ENCODE measurements around the gene CDC73.

- PRO-cap, 2 experiments: no peak in any of the 2 experiments
- RAMPAGE, long total RNA, 4 experiments: no peak in any of the 4 experiments
Measured at GRCh38 chr1:192626602-192627216, 9.2 kb upstream of the RGS13 start.

DNA sequence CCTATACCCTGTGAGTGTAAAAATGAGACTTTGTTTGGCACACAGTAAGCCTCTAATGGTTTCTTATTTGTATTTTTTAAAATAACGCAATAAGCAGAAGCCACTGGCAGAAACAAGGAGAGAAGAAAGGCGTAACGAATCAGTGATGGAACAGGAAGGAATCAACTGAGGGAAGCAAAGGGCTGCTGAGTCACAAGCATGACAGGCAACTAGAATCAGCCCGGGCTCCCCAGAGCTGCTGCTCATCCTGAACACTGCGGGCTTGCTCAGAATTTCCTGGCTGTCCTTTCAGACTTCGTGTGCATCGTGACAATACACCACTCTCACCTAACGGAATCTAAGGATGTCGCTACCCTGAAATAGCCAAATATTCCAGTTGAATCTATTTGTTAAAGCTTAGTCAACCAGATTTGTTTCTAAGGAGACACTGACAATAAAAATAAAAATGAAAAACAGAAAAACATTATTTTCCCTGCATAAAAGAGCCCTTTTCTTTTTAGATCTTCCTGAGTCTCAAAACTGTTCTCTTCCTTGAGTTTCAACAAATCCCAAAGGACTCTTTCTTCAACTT is 20.6 kb upstream of the RGS2 start:
- PRO-cap, 2 experiments: no peak in any of the 2 experiments
- RAMPAGE, long total RNA, 4 experiments: no peak in any of the 4 experiments

GRCh38 chr1:192811461-192812487 is 2.9 kb downstream of the RGS2 start:
- PRO-cap, 2 experiments: no peak in any of the 2 experiments
- RAMPAGE, long total RNA, 4 experiments: no peak in any of the 4 experiments

GRCh38 chr1:192904388-192905003 is 95.7 kb downstream of the RGS2 start:
- PRO-cap, 2 experiments: no peak in any of the 2 experiments
- RAMPAGE, long total RNA, 4 experiments: no peak in any of the 4 experiments

DNA sequence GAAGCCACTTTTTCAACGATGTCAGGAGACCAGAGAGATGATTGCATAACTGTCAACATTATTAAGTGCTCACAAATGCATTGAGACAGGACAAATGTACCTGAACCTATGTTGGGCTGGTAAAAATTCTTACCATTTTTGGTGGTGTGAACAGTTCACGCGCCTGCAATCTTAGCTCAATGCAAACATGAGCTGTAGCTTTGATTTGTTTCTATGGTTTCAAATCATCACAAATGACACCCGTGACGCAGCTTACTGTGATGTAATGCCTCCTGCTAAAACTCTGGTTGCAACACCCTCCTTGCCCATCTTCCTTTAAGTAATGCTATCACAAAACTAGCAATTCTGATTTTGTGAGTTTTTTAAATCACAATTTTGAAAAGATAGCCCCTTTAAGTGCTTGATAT is 104.3 kb downstream of the UCHL5 start:
- PRO-cap, 2 experiments: no peak in any of the 2 experiments
- RAMPAGE, long total RNA, 4 experiments: no peak in any of the 4 experiments

DNA sequence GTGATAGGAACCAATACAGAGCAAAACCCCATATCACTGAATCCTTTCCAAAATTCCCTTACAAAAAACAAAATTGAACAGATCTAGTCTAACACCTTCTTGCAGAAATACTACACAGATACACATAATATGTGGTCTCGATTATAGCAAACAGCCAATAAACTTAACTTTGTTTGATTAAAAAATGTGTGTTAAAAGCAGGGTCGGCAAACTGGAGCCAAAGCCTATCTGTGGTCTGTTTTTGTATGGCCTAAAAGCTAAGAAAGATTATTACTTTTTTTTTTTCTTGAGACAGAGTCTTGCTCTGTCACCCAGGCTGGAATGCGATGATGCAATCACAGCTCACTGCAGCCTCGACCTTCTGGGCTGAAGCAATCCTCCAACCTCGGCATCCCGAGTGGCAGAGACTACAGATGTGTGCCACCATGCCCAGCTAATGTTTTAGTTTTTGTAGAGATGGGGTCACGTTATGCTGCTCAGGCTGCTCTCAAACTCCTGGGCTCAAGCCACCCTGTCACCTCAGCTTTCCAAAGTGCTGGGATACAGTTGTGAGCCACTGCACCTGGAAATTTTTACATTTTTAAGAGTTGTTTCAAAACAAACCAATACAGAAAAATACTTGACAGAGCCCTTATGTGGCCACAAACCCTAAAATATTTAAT is 6.4 kb upstream of the GLRX2 start:
- PRO-cap, 2 experiments: no peak in any of the 2 experiments
- RAMPAGE, long total RNA, 4 experiments: no peak in any of the 4 experiments

DNA sequence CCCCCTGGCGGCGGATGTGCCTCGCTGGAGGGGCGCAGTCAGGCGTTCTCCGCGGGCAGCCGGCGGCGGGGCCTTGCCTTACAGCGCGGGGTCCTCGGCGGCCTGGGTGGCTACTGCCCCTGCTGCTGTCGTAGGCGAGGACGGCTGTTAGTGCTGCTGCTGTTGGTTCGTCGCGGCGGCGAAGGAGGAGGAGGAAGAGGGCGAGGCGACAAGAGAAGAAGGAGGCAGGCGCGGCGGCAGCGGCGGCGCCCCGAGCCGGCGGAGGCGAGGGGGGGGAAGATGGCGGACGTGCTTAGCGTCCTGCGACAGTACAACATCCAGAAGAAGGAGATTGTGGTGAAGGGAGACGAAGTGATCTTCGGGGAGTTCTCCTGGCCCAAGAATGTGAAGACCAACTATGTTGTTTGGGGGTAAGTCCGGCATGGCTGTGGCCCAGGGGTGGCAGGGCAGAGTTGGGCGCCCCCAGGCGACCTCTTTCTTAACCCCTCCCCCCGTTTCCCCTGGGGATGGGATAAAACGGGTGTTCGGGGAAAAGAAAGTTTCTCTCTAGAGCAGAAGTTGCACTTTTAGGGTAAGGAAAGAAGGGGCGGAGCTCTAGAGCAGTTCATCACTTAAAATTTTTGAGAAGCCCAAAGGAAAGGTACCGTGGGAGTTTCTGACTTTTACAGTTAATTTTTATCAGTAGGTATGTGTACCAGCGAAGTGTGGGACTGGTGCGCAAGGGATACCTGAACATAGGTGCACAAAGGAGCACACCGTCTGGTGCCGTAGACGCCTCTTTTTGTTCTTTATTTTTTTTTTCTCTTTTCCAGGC is at the start of gene CDC73:
Gene CDC73 (plus strand): TSS at position 110 of the 814 bp plus-strand sequence.
- PRO-cap, 2 experiments: peak in 2 of 2 experiments; most common plus-strand start position 137 of the sequence (in 1); most common minus-strand start position 386 of the sequence (in 2)
- RAMPAGE, long total RNA, 4 experiments: start-site peak on the plus strand in 4 of 4 experiments, centred at positions 150 to 199 of the sequence, 170 to 863 reads per replicate

GRCh38 chr1:193216865-193217415 is 30.5 kb upstream of the B3GALT2 start:
- PRO-cap, 2 experiments: peak in 1 of 2 experiments; most common plus-strand start chr1:193217168 (in 1); most common minus-strand start chr1:193217033 (in 1)
- RAMPAGE, long total RNA, 4 experiments: no peak in any of the 4 experiments

- PRO-cap, 2 experiments: no peak in any of the 2 experiments
- RAMPAGE, long total RNA, 4 experiments: no peak in any of the 4 experiments
Measured at GRCh38 chr1:193418053-193419013, 231.9 kb upstream of the B3GALT2 start.

- PRO-cap, 2 experiments: no peak in any of the 2 experiments
- RAMPAGE, long total RNA, 4 experiments: no peak in any of the 4 experiments
Measured at GRCh38 chr1:194919190-194919652, 1689.0 kb downstream of the KCNT2 start.

DNA sequence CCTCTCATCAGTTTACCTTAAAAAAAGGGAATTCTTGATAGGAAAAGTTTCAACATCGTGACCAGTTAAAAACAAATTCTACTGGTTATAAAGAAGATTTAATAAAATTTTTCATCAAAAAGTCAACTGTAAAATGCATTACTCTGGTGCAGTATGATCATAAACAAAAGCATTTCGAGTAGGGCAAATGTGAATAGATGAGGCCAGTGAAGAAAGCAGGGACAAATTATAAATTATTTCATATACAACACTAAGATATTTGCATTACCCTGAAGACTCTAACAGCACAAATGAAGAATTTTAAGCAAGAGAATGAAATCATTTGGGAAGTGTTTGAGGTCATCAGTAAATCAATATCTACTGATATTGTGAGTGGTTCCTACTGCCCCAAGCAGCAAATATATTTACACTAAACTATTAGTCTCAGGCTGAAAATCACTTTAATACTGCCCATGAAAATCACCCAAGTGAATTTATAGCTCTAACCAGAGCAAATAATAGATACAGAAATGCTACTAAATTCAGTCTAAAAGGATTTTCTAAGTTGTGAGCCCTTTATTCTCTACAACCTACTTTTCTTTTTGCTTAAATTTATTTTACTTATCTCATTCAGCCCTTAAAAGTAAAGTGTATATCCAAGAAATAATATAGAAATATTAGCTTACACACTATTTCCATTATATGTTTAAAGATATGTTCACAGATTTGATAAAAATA is 163.6 kb downstream of the KCNT2 start:
- PRO-cap, 2 experiments: no peak in any of the 2 experiments
- RAMPAGE, long total RNA, 4 experiments: no peak in any of the 4 experiments

GRCh38 chr1:196659558-196659842 is 7.7 kb downstream of the CFH start:
- PRO-cap, 2 experiments: no peak in any of the 2 experiments
- RAMPAGE, long total RNA, 4 experiments: no peak in any of the 4 experiments

GRCh38 chr1:197199528-197200292 is 1.4 kb downstream of the ZBTB41 start:
- PRO-cap, 2 experiments: no peak in any of the 2 experiments
- RAMPAGE, long total RNA, 4 experiments: start-site peak on the minus strand in 2 of 4 experiments, at chr1:197199745-197199836 at its widest, 8 to 21 reads per replicate

DNA sequence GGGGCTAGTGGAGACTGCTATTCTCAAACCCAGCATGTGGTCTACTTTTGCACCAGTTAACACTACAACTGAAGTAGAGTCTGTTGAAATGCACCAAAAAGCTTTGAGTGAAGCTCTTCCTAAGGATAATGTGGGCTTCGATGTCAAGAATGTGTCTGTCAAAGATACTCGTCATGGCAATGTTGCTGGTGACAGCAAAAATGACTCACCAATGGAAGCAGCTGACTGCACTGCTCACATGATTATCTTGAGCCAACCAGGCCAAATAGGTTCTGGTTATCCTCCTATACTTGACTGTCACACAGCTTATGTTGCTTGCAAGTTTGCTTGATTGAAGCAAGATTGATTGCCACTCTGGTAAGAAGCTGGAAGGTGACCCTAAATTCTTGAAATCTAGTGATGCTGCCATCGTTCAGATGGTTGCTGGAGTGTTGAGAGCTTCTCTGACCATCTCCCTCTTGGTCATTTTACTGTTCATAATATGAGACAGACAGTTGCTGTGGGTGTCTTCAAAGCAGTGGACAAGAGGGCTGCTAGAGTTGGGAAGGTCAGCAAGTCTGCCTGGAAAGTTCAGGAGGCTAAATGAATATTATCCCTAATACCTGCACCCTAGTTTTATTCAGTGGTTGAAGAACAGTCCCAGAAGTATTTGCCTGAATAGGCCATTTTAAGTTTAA is 85.1 kb downstream of the DENND1B start:
- PRO-cap, 2 experiments: no peak in any of the 2 experiments
- RAMPAGE, long total RNA, 4 experiments: no peak in any of the 4 experiments

DNA sequence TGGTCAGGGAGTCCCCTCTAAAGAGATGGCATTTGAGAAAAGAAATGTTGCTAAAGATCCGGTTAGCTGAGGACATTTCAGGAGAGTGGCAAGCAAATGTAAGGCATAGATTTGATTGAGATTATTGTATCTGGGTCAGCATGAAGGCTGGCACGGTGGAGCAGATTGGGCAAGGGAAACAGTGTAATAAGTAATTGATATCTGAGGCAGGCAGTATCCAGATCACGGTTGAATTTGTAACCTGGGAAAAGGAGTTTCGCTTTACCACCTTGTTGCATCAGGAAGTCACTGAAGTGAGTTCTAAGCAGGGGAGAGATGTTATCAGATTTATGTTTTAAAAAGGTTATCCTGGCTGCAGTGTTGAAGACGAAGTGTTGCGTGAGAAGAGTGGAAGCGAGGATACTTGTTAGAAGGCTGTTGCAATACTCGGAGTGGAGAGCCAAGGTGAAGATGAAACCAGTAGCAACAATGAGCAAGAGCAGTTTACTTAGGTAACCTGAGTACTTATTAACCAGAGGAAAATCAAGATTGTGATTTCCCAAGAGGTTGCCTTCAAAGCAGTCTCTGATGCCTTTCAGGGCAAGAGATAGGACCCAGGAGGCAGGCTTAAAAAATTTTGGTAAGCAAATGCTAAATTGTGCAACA is 77.8 kb downstream of the LHX9 start:
- PRO-cap, 2 experiments: no peak in any of the 2 experiments
- RAMPAGE, long total RNA, 4 experiments: no peak in any of the 4 experiments

DNA sequence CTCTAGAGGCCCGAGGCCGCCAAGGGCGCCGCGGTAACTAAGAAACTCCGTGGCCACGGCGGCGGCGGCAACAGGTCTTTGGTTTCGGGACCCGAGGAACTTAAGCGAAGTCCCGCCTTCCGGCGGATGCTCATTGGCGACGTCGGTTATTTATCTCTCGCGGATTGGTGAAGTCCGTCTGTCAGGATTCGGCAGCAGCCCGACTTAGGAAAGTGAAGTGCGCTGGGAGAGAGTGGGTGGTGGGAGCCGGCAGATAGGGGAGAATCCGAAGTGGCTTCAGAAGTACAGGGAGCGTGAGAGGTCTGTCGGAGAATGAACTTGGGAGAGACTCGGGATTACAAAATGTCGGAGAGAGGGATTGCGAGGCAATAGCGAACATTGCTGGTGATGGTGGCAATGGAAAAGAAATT is 718 bp downstream of the NEK7 start:
- PRO-cap, 2 experiments: peak in 2 of 2 experiments; most common plus-strand start position 179 of the sequence (in 1); most common minus-strand start position 102 of the sequence (in 2)
- RAMPAGE, long total RNA, 4 experiments: start-site peak on the plus strand in 1 of 4 experiments, centred at position 353 of the sequence, 11 reads per replicate

DNA sequence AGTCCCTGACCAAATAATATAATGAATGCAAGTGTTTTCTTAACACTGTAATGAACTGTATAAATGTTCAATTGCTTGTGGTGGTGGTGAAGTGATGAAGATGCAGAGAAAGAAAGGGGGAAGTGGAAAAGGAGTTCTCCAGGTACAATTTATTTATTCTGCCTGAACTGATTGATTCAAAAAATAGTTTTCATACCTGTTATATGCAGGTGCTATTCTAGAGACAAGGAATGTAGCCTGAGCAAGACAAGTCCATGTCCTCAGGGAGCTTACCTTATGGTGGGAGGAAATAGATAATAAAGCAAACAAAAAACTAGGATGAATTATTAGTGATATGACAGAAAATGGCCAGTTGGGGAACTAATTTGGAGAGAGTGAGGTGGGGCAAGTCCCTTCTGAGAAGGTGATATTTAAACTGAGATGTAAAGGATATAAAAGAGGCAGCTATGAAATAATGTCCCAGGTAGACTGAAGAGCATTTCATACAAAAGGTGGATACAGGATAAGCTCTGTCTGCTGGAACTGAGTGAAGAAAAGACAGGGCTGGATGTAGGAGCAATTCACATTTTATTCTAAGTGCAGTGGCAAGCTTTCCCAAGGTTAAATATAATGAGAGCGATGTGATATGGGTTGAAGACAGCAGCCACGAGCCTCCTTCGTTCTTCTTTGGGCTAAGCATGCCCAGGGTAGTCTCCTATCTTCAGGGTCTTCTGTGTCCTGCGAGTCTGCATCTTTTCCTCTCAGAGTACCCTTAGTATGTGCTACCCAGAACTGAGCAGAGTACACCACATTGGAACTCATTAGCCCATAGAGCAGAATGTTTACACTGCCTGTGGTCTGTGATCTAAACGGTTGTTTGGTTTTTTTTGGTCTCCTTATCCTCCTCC is 126.1 kb downstream of the NEK7 start:
- PRO-cap, 2 experiments: no peak in any of the 2 experiments
- RAMPAGE, long total RNA, 4 experiments: start-site peak on the plus strand in 1 of 4 experiments, centred at position 342 of the sequence, 15 reads per replicate

DNA sequence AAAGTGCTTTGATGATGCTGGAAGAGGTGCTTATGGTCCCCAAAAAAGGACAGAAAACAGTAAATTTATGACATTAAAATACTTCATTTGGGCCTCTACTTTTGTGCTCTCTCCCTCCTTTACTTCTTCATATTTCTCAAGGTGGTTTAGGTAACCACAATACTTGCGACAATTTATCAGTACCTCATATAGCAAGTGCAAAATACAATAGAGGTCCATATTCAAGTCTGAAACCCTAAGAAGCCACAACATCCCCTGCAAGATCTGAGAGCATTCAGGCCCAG is 24.2 kb upstream of the ATP6V1G3 start:
- PRO-cap, 2 experiments: no peak in any of the 2 experiments
- RAMPAGE, long total RNA, 4 experiments: no peak in any of the 4 experiments

- PRO-cap, 2 experiments: no peak in any of the 2 experiments
- RAMPAGE, long total RNA, 4 experiments: no peak in any of the 4 experiments
Measured at GRCh38 chr1:198620206-198620736, 18.6 kb upstream of the PTPRC start.

DNA sequence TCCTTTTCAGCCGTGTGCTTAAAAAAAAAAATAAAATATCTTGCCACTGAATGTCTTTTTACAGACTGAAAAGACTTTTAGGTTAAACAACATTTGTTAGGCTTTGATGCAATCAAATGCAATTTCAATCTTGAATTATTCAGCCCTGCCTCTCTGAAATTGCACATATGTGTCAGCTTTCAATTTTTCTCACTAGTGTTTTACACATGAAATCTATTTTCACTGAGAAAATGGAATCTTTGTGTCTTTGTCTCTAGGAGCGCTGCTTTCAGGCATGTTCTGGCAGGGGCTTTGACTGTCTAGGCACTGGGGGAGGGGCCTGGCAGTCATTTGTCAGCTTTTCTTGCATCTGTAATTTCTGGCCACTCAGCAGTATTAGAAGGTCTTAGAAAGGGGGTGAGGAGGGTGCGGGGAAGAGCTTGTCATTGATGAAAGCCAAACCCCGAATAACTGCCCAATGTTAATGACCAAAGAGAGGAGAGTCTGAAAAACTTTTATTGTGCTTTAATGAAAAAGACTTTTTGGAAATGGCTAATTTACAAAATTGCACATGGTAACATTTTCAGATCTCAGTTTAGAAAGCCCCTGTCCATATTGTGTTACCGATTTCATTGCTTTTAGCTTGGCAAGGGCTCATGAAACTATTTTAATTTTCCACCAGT is 264.4 kb downstream of the PTPRC start:
- PRO-cap, 2 experiments: no peak in any of the 2 experiments
- RAMPAGE, long total RNA, 4 experiments: no peak in any of the 4 experiments